AG08470 (cell line): Measurements from ENCODE around the gene TXNDC2.

- RRBS: no CpG with 5 or more reads among the region's 2 CpGs
Measured at GRCh38 chr18:9157818-9158122, 21.2 kb downstream of the ANKRD12 start.

DNA sequence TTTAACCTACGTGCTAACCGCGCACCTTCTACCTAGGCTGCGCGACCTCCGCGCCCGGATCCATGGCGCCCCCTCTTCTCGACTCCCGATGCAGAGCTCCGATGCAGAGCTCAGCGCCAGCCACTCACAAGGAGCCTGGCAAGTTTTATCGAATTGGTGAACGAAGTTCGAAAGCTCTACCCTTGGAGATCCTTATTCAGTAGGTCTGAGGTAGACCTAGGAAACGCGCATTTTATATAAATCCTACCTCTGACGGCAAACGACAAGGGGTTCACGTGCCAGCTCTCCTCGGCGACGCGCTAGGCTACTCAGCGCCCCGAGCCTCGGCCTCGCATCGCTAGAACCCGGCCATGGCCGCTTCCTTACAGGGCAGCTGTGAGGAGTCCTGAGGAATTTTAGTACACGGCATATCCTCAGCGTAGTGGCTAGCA is 668 bp upstream of the TWSG1 start:
- RRBS: no CpG with 5 or more reads among the region's 34 CpGs

DNA sequence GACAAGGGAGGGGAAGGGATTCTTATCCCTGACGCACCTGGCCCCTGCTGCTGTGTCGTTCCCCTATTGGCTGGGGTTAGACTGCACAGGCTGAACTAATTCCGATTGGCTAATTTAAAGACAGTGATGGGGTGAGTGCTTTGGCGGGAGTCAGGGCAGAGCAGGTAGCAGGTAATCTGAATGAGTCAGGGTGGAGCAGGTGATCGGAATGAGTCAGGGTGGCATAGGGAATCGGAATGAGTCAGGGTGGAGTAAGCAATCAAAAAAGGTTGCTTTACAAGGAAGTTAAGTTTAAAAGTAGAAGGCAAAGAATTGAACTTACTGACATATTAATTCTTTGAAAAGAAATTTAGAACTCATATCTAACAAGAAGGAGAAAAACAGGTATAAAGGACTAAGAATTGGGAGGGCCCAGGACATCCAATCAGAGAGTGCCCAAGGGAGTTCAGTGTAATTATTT is 52.4 kb upstream of the RALBP1 start:
- RRBS: no CpG with 5 or more reads among the region's 6 CpGs

GRCh38 chr18:9657882-9658736 is 43.8 kb upstream of the PPP4R1 start:
- RRBS: no CpG with 5 or more reads among the region's 12 CpGs

GRCh38 chr18:9716361-9716886 is 8.3 kb downstream of the RAB31 start:
- RRBS: no CpG with 5 or more reads among the region's 6 CpGs

GRCh38 chr18:9770864-9771940 is 63.1 kb downstream of the RAB31 start:
- RRBS: no CpG with 5 or more reads among the region's 24 CpGs

- RRBS: no CpG with 5 or more reads among the region's 3 CpGs
Measured at GRCh38 chr18:9824292-9824771, 61.4 kb upstream of the TXNDC2 start.

DNA sequence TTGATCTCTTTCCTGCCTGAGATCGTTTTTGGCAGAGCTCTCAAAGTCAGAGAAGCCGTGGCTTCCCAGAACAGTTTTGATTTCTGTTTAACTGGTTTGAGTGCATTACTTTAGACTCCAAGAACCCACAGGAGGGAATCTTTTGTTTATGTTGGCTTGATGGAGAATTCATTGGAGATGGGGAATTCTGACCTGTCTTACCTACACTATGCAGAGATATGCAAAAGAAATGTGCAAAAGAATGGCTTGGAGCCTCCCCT is 39.2 kb upstream of the TXNDC2 start:
- RRBS: no CpG with 5 or more reads among the region's 2 CpGs

DNA sequence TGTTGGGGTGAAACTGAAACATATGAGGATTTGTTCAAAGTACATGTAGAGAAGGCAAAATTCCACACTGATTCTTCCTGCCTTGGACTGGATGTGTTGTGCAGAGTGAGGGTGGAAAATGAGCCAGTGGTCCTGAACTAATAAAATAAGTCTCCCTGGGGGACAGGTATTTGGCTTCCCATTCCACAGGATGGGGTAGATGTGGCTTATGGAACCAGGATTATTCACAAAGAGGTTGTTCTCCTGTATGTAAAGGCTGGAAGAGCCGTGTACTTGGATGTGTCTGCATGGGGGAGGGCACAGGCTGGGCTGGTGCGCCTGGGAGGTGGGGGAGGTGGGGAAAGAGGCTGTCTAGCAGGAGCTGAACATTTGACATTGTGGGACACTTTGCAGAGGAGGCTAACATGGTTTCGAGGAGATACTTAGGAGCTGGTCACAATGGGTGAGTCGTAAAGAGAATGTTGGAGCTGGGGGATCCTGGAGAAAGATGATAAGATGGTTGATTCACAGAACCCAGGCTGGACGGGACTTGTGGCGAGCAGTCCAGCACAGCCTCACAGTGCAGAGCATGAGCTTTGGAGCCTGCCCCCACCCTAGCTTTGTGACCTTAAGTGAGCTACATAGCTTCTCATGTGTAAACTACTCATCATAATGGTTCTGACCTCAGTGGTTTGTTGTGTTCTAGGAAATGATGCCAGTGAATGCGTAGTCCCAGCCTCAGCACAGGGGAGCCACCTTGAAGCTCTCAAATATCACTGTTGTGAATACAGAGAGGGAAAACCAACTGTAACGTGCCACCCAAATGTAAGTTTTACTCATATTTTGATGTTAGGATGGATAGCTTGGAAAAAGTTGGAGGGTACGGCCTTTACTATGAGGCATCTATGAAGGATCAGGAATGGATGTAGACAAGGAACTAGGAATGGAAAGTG is at the start of gene TXNDC2:
Gene TXNDC2, plus strand, starts transcription at position 697 of the 932 bp plus-strand sequence.
- RRBS: no CpG with 5 or more reads among the region's 9 CpGs

GRCh38 chr18:9942549-9943311 is 28.9 kb downstream of the VAPA start:
- RRBS: no CpG with 5 or more reads among the region's 6 CpGs

GRCh38 chr18:10379936-10380159 is 74.6 kb upstream of the APCDD1 start:
- RRBS: no CpG with 5 or more reads among the region's 5 CpGs

DNA sequence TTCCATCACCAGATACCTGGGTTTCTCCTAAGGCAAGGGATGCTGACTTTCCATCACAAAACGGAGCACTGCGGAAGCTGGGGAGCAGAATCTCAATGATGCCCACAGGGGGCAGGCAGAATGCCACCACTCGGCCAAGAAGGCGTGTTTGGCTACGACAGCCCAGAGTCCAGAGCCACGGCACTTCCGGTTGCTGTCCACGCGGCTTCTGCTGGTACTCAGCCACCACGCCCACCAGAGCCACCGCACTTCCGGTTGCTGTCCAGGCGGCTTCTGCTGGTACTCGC is 40.3 kb upstream of the APCDD1 start:
- RRBS: 93% methylated on average over 3 of the region's 14 CpGs

GRCh38 chr18:10424322-10425002 is 30.0 kb upstream of the APCDD1 start:
- RRBS: no CpG with 5 or more reads among the region's 7 CpGs

DNA sequence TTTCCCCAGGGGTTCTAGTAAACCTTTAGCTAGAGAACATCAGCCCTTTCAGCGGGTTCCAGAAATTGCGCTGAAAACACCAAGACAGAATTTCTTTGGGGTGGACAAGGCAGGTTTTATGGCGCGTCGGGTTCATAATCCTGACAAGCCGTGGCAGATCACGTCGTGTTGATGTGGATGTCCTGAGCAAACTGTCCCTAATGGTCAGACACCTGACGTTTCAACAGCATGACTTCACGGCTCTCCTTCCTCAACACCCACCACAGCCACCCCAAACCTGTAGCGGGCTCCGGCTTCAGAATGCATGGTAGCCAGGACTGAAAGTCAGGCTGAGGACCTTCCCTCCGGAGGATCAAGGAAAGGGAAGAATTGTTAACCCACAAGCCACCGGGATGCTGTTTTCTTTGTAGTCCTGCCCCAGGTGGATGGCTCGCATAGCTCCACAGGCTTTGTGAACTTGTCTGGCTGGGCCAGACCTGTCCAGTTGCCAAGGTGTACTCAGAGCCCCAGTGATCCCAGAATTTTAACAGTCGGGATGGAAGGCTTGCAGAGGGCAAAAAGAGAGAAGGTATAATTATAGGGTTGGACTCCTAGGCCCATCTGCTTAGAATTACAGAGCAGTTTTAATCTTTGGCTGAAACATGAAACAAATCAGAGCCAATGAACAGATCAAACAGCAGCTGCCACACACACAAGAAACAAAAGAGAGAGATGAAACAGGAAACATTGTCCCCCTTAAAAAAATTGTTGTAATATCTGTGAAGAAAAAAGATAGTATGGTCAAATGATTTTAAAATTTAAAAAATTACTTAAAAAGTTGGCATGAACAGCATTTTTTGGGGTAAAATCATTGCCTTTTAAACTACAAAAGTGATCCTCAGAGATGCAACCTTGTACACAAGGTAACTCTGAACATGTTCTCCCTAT is 1.6 kb downstream of the APCDD1 start:
- RRBS: no CpG with 5 or more reads among the region's 16 CpGs

- RRBS: no CpG with 5 or more reads among the region's 5 CpGs
Measured at GRCh38 chr18:10476274-10476603, 21.8 kb downstream of the APCDD1 start.

GRCh38 chr18:10926880-10927349 is 222.5 kb downstream of the PIEZO2 start:
- RRBS: no CpG with 5 or more reads among the region's 11 CpGs

DNA sequence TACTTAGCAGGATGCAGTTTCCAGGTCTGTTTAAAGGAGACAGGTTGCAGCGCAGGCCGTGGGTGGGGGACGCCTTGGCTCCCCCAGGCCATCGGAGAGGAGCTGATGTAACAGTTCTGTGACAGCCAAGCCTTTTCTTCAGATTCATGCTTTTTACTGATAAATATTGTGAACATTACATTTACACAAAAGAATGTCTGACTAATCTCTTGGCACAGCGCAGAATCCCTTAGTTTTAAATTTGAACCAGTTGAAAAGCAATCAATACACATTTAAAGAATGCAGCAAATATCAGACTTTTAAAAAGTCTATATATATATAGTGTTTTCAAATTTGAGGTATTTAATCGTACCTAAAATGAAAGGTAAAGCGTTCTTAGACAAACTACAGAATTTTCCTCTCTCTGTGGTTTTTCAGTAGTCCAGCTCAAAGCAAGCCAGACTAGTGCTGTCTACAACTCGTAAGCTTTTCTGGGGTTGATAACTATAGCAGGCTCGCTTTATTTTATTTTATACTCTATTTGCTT is 222.0 kb downstream of the PIEZO2 start:
- RRBS: no CpG with 5 or more reads among the region's 9 CpGs

DNA sequence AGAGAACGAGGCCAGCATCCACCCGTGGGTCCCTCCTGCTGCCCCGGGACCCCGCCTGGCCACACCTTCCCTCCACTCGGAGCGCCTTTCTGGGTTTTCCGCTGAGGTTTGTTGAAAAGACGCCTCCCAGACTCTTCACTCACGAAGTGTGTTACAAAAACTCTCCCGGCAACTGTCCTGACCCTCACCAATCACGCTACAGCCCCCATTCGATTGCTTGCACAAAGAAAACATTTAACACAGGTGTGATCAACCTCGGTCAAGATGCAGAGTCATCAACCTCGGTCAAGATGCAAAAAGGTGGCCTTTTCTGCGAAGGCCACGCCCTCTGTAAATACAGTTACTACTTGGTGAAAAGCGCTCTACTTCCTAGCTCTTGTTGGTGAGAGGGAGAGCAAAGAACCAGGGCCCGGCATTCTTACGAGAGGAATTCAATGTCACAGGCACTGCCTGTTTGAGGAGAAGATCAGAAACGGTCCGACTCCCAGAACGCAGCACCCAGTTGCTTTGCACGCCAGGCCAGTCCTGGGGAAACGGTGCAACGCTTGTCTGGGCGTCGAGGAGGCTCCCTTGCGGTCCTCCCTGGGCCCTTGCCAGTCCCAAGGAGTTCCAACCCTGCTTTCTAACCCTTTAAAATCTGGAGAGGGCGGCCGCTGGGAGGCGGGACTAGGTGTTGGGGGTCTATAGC is 2.0 kb downstream of the PIEZO2 start:
- RRBS: 50% methylated on average over 2 of the region's 31 CpGs

DNA sequence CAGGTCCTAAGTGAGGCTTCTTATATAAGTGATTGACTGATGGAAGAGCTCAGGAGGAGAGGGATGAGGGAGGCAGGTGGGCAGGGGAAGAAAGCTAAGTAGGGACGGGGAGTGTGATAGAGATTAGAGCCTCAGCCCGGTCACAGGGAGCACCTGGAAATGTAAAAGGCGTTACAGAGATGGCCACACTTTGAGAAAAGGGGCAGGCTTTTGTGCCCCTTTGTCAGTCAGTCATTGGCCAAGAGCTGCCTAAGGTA is 12.2 kb upstream of the PIEZO2 start:
- RRBS: no CpG with 5 or more reads among the region's 3 CpGs

- RRBS: no CpG with 5 or more reads among the region's 8 CpGs
Measured at GRCh38 chr18:11760754-11761295, 71.8 kb downstream of the GNAL start.